Thoracic aorta (tissue), 1 donor: ENCODE data around the gene POPDC3.

- RAMPAGE, long total RNA: no peak
Observed at GRCh38 chr6:99520606-99520845, 323 bp upstream of the TSTD3 start.

- RAMPAGE, long total RNA: no peak
Observed at GRCh38 chr6:99550132-99550752, 18.2 kb downstream of the CCNC start.

DNA sequence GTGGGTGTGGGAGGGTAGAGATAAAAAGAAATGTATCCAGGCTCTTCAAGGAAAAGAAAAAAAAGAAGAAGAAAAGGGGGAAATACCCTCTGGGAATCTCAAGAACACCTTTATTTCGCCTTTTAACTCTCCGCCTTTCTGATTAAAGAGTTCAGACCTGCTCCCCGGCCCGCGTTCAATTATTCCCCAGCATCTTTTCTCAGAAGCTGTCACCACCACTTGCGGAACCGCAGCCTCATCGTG is 4.3 kb upstream of the PRDM13 start:
- RAMPAGE, long total RNA: no peak

GRCh38 chr6:99836172-99836401 is 157.9 kb downstream of the MCHR2 start:
- RAMPAGE, long total RNA: no peak

DNA sequence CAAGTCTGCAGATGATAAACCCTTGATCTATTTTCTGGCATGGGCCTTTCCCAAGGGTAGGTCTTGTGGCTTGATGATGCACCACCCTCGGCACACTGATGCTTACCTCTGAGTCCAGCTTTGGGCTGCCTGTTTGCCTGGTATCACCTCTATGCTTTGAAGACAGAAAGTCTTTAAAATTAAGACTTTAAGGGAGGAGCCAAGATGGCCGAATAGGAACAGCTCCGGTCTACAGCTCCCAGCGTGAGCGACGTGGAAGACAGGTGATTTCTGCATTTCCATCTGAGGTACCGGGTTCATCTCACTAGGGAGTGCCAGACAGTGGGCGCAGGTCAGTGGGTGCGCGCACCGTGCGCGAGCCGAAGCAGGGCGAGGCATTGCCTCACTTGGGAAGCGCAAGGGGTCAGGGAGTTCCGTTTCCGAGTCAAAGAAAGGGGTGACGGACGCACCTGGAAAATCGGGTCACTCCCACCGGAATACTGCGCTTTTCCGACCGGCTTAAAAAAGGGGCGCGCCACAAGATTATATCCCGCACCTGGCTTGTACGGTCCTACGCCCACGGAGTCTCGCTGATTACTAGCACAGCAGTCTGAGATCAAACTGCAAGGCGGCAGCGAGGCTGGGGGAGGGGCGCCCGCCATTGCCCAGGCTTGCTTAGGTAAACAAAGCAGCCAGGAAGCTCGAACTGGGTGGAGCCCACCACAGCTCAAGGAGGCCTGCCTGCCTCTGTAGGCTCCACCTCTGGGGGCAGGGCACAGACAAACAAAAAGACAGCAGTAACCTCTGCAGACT is 202.4 kb upstream of the MCHR2 start:
- RAMPAGE, long total RNA: no peak

DNA sequence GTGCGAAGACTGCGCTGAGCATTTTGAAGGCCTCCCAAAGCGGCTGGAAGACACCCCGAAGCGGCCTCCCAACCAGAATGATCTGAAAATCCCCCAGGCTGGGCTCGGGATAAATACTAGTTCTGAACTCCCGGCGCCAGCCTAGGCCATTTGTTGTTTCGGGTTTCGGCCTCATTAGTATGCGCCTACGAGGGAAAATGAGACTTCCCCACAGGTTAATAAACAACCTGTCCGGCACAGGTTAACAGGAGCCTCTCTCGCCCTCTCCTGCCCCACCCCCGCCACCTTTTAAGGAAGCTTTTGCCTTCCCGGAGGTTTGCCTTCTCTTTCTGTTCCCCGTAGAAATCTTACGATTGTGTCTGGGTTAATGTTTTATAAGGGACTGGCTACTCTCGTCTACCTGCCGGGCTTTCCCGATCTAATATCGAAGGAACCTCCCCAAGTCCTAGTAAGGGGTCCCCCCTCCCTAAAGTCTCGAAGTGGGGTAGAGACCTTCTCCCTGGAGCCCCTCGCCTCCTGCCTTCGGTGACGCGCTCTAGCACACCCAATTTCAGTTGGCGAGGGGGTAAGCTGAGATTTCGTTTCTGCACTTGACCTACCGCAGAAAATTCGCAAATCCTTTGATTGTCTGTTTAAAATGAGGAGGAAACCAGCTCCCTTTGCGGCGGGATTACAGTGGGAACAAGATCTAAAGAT is 8.8 kb downstream of the SIM1 start:
- RAMPAGE, long total RNA: no peak

DNA sequence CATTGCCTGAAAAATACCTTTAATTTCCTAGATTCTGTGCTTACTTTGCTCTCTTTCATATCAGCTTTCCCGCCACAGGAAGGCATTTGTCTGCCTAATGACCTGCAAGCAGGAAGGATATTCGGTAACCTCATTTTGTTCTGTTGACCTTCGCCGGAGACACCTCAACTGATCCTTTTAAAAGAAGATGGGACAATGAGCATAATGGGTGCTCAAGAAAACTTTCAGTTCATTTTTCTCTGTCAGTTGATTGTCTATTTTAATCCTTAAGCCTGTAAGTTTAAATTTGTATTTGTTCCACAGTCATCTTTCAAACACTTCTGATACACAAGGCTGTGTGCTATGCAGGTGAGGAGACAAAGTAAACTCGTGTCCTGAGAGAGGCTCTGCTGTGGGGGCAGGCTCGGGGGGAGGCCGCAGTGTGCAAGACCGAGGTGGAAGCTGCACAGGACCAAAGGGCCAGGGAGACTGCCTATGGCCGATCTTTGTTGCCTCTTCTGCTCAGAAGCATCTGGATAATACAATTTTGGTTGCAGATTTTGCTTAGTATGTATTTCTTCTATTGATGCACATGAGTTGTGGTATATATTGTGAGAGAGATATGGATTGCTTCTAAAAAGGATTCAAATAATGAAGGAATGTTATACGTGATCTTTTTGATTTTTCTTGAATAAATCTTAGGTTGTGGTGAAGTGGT is 27.5 kb upstream of the SIM1 start:
- RAMPAGE, long total RNA: no peak

DNA sequence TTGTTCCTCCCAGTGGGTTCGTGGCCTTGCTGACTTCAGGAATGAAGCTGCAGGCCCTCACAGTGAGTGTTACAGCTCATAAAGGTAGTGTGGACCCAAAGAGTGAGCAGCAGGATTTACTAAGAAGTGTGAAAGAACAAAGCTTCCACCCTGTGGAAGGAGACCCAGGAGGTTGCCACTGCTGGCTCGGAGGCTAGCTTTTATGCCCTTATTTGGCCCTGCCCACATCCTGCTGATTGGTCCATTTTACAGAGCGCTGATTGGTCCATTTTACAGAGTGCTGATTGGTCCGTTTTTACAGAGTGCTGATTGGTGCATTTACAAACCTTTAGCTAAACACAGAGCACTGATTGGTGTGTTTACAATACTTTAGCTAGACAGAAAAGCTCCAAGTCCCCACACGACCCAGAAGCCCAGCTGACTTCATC is 1732.0 kb downstream of the HACE1 start:
- RAMPAGE, long total RNA: no peak

DNA sequence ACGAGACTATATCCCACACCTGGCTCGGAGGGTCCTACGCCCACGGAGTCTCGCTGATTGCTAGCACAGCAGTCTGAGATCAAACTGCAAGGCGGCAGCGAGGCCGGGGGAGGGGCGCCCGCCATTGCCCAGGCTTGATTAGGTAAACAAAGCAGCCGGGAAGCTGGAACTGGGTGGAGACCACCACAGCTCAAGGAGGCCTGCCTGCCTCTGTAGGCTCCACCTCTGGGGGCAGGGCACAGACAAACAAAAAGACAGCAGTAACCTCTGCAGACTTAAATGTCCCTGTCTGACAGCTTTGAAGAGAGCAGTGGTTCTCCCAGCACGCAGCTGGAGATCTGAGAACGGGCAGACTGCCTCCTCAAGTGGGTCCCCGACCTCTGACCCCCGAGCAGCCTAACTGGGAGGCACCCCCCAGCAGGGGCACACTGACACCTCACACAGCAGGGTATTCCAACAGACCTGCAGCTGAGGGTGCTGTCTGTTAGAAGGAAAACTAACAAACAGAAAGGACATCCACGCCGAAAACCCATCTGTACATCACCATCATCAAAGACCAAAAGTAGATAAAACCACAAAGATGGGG is 369.9 kb downstream of the HACE1 start:
- RAMPAGE, long total RNA: no peak

DNA sequence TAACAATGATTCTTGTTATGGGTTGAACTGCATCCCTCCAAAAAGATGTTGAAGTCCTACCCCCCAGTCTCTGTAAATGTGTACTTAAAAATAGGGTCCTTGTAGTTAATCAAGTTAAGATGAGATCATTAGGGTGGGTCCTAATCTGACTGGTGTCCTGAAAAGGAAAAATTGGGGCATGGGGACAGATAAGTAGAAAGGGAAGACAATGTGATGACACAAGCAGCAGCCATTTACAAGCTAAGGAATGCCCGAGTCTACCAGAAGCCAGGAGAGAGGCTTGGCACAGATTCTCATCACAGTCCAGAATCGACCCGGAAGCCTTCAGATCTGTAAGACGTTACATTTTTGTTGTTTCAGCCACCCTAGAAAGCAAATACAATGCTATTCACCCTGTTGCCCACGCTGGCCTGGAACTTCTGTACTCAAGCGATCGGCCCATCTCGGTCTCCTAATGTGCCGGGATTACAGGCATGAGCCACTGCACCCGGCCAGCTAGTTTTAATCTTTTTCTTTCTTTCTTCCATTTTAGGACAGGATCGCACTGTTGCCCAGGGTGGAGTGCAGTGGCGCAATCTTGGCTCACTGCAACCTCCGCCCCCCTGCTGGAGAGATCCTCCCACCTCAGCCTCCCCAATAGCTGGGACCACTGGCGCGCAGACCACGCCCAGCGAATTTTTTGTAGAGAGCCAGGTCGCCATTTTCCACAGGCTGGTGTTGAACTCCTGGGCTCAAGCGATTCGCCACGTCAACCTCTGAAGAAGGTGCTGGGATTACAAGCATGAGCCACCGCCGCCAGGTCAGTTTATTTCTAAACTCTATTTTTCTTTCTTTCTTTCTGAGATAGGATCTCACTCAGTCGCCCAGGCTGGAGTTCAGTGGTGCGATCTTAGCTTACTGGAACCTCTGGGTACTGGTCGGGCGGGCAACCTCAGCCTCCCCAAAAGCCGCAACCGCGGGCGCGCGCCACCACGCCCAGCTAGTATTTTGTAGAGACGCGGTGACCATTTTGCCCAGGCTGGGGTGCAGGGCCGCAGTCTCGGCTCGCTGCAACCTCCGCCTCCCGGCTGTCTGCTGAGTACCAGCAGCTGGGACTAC is 20.2 kb upstream of the LIN28B start:
- RAMPAGE, long total RNA: no peak

- RAMPAGE, long total RNA: no peak
Observed at GRCh38 chr6:105179200-105180274, at the start of gene POPDC3. POPDC3 (minus strand) TSS chr6:105180014.

DNA sequence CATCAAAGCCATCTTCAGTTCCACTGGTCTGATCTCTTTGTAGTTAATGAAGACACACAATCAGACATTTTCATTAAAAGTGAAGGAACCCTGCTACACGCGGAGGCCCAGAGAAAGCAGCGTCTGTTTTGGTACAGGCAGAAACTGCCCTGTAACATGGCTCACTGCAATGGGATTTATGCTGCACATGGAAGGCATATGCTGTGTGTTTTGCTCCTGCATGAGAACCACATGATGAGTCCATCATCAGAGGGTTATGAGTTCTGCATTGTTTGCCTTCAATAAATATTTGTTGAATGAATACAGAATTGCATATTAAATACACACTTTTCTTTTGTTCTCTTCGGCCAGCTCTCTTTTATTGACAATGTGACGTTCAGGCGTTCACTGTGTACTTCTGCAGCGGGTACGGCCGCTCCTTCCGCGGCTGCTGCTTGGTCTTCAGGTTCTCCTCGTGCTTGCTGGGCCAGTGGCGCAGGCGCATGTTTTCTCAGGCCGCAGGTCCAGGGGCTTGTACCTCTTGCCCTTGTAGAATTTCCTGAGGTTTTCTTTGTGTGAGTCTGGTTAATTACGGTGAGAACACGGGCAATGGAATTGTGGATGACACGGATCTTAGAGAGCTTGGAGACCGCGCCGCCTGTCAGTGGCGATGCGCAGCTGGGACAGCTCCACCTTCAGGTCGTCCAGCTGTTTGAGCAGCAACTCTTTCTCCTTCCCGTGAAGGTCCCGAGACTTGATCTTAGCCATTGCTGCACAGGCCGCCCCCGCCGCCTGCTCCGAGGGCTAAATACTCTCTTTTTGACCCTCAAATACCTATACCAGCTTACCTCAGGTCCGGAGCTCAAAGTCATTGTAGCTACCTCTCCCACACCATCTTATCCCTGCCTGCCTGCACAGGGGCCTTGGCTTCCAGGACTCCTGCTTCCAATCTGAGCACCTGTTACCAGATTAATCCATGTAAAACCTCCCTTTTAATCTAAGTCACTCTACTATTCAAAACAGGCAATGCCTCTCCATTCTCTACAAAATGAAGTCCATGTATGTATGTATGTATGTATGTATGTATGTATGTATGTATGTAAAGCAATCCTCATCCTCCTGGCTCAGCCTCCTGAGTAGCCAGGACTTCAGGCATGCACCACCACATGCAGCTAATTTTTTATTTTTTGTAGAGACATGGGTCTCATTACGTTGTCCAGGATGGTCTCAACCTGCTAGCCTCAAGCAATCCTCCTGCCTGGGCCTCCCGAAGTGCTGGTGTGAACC is 100.4 kb downstream of the PREP start:
- RAMPAGE, long total RNA: no peak

- RAMPAGE, long total RNA: no peak
Observed at GRCh38 chr6:105428067-105428895, 25.4 kb upstream of the PREP start.

DNA sequence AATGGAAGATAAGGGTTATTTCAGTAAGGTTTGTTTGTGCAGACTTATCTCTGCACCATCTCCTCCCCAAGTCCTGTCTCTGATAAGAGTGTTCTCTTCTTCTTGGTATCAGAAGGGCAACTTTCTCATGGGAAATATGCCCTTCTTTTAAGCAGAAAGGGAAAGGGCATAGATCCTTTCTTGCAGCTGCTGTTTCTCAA is 51.9 kb upstream of the PREP start:
- RAMPAGE, long total RNA: no peak

- RAMPAGE, long total RNA: no peak
Observed at GRCh38 chr6:105796096-105796771, 289.9 kb upstream of the PRDM1 start.

DNA sequence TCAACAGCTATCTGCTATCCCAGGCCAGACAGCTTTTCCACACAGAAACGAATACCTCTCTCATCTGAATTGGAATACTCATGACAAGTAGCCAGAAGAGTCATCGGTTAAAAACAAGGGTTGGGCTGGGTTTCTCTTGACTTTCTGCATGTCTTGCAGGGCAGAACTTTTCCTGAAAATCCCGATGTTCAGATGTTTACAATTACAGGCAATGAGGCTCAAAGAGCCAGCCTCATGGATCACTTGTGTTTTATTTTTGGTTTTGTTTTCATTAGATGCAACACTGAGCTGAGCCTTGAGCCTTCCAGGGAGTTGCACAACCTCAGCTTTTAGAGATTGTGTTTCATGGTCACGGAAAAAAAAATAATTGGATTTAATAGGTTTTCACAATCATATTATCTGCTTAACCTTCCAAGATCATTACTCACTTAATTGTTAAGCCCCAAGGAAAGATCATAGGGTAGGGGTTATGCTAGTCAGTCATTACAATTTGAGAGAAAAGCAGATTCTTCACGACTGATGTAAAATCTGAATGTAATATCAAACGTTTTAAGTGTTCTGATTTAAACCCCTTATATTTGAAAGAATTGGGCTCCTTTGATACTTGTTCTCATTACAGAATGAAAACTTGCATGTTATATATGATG is 288.1 kb upstream of the PRDM1 start:
- RAMPAGE, long total RNA: no peak

- RAMPAGE, long total RNA: no peak
Observed at GRCh38 chr6:105991938-105992318, 94.2 kb upstream of the PRDM1 start.

- RAMPAGE, long total RNA: no peak
Observed at GRCh38 chr6:106092217-106092529, 6.0 kb downstream of the PRDM1 start.

DNA sequence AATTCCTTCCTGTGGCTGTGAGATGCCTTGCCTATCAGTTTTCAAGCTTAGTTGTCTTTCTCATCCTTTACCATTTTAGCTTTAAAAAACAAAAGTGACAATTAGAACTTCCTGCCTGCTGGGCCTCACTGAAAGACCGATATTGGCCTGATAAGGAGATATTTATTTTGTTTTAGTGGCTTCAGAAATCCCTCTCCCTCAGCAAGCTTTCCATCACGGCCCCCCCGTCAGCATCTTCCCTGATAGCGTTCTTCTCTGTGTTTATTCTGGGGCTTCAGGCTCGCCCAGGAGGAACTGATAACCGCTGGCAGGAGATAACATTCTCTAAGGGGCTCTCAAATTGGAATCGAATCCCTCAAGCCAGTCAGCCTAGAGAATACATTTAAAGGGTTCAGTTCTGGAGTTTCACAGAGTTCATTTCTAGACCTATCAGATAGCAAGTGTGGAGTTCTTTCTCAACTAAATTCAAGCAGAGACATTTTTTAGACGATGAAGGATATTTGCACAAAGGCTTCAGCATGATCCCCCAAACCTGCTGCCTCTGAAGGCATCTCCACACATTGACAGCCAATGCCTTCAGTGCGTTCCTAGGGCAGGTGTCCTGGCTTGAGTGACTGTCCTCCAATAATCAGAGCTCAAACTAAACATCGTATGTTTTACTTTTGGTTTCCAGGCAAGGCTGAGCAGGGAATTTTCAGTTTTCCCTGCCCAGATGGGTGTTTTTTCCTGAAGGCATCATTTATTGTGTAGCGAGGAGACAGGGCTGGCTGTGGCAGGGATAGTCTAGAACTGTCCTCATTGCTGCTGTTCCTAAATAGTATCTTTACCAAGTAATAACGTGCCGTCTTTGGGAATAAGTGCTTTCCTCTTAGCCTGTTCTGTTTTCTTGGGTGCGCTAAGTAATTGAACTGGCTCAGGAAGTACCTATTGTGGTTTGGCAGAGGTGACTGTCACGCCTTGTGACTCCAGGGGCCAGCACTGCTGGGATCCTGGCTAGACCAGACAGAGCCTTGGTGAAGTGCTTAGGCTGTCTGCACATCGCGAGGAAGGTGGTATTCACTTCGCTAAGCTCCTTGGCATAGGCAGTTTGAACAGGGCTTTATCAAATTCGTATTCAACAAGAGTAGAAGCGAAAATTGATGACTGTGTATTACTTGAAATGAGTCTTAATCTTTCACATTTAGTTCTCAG is 17.2 kb downstream of the PRDM1 start:
- RAMPAGE, long total RNA: start-site peak on the plus strand centred at position 175 of the sequence, 525 bp wide, 6 reads

DNA sequence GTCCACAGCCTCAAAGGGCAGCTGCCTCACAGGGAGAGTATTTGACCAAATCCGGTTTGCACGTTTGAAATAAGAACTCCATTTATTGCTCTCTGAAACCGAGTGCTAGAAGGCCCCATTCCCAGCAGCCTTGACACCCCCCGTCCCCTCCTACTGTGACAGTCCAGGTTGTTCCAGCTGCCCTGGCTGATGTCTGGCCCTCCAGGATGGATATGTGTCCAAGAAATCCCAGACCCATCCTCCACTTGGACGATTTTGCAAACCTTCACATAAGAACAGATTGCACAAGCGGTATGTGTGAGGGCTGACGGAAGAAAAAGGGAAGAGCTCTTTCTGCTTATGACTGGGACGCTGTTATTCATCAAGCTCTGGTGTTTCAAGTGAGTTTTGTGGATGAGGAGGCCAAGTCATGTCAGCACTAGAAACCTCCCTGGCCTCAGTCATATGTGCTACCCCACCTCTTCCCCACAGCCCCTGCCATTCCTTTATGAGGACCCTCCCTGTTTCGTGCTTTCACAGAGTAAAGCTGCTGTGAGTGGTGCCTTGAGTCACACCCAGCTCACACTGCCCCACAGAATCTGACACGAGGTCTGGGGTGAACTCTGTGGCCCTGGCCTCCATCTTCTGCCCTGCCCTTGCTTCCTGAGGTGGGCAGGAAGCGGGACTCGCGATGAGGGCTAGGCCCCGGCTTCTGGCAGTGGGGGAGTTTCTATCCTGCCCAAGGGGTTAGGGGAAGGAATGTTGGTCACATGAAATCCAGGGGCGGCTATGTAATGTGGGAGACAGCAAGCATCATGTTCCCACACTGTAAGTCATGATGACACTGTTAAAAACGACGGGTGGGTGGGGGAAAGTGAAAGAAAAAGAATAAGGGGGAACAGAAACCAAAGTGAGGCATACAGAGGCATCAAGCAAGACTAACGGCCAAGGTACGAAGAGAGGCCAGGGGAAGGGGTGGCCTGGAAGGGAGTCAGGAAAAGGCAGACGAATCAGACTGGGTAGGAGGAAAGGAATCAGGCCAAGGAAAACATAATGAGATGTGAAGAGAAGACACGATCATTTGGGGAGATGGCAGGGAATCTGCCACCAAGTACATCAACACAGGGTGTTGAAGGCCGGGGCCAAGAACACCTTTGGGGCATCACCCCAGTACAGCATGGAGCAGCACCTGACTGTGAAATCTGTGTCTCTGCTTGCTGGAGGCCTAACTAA is 78.0 kb downstream of the PRDM1 start:
- RAMPAGE, long total RNA: no peak